Right cardiac atrium (tissue), 1 donor: ENCODE measurements around the gene SLC30A7.

- PRO-cap = no peak
These were observed 56.7 kb upstream of the PALMD start for GRCh38 chr1:99589239-99589651.

GRCh38 chr1:99638739-99639267 is 7.1 kb upstream of the PALMD start:
- PRO-cap = no peak

DNA sequence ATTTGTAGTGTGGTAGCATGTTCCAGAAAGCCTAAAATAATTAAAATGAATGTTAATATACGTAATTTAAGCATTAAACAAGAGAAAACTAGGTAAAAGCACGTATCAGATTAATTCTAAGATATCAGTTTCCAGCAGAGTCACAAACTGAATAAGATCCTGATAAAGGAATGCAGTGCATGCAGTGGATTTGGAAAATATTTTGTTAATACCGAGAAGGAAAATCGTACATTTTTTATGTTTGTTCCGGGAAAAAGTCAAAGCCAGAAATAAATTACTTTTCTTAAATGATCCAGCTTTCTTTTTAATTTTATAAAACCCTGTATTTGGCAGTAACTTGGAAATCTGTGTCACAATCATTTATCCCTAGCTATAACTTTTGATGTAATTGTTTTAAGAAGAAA is 904 bp downstream of the PALMD start:
- PRO-cap = no peak

DNA sequence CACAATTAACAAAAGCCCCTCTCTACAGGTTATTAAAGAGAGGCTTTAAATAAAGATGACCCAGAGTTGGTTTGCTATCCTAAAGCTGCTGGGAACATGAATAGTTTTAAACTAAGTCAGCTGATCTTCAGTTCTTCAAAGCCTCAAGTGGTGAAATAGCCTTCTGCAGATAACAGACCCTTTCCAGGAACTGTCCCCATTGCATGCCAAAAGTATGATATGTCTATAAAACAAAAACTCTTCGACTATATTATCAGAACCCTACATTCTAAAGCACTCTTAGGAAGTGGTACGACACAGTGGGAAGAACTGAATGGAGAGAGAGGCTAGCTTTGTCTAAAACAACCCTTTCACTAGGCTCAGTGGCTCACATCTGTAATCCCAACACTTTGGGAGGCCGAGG is 2.0 kb upstream of the FRRS1 start:
- PRO-cap = no peak

GRCh38 chr1:100037441-100037850 is 449 bp upstream of the MFSD14A start:
- PRO-cap = no peak

DNA sequence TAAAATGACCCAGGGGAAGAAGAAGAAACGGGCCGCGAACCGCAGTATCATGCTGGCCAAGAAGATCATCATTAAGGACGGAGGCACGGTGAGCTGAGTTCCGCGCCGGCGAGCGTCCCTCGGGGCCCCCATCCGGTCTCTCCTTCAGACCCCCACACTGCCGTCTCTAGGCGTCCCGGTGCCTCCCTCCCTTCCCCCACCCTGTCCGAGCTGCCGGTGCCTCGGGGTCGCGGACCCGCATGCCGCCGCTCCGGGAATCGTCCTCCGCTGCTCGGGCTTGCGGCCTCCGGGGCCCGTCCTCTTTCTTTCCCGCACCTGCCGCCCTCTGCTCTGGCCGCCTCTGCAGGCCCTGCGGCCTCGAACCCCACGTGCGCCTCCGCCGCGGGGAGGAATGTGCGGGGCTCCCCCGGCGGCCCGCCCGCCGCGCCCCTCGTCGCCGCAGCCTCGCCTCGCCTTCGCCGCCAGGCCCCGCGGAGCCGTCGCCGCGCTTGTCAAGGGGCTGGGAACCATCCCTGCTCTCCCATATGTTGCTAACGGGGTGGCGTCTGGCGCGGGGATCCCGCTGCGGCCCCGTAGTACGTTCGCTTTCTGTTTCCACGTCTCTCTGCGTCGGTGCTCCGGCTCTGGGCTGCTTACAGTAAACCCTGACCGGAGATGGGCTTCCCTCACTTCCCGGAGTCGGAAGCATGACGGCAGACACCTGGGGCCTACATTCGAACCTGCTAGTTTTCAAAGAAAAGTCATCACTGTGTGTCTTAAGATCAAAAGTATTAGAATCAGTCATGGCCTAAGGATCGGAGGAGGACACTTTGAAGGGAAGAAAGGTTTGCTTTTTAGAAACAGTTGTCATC is 559 bp downstream of the MFSD14A start:
- PRO-cap = bidirectional peak, plus-strand start at position 668 of the sequence, minus-strand start at position 606 of the sequence

DNA sequence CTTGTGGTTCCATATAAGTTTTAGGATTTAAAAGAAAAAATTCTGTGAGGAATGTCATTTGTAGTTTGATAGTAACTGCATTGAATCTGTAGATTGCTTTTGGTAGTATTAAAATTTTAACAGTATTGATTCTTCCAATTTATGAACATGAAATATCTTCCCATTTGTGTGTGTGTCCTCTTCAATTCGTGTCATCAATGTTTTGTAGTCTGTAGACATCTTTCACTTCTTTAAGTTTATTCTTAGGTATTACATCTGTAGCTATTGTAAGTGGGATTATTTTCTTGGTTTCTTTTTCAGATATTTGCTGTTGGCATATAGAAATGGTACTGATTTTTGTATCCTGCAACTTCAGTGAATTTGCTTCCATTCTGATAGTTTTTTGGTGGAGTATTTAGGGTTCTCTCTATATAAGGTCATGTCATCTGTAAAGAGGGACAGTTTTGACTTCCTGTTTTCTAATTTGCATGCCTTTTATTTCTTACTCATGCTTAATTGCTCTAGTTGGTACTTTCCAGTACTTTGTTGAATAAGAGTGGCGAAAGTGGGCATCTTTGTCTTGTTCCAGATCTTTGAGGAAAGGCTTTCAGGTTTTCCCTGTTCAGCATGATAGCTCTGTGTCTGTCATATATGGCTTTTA is 8.8 kb downstream of the MFSD14A start:
- PRO-cap = no peak

DNA sequence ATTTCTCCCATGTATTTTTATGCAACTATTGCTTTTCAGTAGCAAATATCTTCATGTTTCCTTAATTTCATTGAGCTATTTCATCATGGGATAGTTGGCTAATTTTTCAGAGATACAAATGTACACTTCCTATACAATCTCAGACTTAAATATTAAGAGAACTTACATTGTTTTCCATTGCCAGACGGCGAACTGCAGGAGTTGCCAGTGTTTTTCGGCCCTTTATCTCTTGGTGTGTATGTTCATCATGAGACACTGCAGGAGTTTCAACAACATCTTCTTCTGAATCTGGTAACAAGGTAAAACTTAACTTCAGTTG is 31.2 kb downstream of the DBT start:
- PRO-cap = no peak

DNA sequence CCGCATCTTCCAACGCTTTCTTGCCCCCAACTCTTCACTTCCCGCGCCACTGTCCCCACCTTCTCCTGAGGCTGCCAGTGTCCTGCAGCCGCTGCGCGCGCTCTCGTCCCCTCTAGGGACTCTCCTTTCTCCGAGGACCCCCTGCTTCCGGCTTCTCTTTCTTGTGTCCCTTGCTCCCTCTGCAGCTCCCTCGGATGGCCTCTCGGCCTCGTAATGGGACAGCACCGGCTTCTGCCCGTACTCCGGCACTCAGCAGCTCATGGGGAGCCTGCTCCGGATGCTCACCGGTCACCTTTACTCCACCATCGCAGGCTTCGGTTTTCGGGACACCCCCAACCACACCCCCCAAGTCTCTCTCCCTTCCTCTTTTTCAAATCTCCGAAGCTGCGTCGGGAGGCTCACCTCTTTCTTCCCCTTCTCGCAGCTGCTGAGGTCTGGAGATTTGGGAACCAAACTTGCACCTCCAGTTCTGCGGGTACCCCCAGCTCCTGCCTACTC is 763 bp downstream of the CDC14A start:
- PRO-cap = no peak

GRCh38 chr1:100353838-100354541 is 1.7 kb downstream of the CDC14A start:
- PRO-cap = no peak

GRCh38 chr1:100400394-100401081 is 48.2 kb downstream of the CDC14A start:
- PRO-cap = unidirectional peak, minus-strand start at chr1:100400465

DNA sequence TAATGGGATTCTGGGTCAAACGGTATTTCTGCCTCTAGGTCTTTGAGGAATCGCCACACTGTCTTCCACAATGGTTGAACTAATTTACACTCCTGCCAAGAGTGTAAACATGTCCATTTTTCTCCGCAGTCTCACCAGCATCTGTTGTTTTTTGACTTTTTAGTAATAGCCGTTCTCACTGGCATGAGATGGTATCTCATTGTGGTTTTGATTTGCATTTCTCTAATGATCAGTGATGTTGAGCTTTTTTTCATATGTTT is 53.5 kb downstream of the CDC14A start:
- PRO-cap = no peak

DNA sequence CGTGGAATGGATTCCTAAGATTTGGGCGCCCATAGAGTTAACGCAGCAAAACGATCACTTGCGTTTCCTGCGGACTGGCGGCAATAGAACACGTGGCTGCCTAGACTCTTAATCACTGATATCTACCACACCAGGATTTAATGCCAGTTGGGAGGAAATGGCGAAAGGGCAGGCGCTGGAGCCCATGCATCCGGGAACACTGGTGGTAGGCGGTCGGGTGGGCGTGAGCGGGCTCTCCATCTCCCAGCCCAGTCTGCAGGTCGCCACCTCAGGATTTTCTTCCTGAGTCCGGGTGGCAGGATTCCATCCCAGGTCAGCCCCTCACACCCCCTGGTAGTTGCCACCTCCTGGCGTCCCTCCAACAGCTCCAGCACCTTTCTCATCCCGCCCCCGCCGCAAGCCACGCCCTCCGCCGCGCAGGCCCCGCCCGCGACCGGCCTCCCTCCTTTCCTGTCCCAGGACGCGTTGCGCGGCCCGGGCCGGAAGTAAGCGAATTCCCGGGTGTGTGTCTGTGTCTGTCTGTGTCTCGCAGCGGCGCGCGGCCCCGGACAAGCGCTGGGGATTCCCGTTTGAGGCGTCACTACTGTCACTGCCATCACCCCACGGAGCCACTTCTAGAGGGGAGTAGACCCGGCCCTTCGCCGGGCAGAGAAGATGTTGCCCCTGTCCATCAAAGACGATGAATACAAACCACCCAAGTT is at the start of gene SLC30A7:
SLC30A7 (plus strand) TSS at position 482 of the 701 bp plus-strand sequence.
- PRO-cap = bidirectional peak, plus-strand start at position 522 of the sequence, minus-strand start at position 201 of the sequence

DNA sequence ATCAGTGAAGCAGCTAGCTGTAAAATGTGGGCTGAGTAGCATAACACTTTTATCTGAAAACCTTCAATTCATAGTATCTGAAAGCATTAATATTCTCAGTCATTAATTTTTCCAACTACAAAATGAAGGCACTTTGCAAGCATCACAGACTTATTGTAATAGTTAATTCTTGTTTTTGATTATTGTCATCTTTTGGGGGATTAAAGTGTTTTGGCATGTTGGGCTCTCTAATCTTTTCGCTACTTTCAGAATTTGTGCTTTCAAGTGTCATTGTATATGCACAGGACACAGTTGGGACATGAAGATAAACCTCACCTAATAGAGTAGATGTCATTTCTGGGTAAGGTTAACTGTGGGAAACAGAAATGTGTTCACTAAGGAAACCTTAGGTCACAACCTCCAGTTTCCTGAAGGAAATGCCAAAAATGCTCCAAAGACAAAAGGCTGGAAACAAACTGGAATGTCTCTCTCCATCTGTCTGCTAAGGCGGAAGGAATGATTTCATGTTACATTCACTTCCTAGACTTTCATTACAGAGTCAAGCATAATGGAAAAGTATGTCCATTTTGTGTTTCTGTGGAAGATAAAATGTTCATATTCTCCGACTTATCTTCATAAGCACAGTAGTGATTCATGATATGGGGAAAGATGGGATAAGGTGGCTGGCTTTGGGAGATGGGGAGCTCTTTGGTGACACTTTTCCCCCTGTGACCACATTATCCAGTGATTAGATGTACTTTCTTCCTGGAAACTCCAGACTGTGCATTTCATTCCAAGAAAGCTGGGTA is 5.5 kb downstream of the S1PR1 start:
- PRO-cap = no peak

DNA sequence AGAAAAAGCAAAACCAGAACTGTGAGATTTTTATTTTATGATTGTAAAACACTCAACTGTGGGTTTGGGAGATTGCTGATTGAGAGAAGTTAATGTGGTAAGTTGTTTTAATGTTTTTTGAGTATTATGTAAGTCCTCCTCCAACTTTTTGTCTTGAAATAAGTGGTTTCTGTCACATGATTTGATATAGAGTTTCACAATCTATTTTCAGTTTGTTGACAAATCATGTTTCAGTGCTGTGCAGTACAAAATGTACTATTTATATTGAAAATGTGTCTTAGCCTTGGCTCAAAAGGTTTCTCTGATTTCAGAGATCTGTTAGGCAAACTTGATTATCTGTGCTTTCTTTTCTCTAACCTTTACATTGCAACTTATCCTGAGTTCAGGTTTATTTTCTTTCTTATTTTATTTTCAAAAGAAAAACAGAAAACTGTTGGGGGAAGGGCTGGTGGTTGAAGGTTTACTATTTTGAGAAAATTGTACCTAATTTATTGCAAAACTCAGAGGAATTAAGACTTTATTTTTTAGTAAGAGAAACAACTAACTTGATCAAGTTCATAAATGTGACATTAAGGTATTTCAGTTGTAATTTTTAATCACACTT is 9.3 kb upstream of the AMY2B start:
- PRO-cap = no peak

DNA sequence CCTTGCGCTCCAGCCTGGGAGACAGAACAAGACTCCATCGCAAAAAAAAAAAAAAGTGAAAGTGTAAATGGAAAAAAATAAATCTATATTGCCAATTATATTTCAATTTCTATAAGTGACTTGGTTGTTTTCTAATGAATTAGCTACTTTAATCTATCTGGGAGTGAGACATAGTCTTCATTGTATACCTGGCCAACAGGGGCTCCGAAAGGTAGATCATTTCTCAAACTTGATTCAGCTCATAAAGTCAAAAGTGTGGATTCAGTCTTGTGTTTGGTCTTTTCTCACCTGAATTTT is 165.8 kb downstream of the NTNG1 start:
- PRO-cap = no peak

DNA sequence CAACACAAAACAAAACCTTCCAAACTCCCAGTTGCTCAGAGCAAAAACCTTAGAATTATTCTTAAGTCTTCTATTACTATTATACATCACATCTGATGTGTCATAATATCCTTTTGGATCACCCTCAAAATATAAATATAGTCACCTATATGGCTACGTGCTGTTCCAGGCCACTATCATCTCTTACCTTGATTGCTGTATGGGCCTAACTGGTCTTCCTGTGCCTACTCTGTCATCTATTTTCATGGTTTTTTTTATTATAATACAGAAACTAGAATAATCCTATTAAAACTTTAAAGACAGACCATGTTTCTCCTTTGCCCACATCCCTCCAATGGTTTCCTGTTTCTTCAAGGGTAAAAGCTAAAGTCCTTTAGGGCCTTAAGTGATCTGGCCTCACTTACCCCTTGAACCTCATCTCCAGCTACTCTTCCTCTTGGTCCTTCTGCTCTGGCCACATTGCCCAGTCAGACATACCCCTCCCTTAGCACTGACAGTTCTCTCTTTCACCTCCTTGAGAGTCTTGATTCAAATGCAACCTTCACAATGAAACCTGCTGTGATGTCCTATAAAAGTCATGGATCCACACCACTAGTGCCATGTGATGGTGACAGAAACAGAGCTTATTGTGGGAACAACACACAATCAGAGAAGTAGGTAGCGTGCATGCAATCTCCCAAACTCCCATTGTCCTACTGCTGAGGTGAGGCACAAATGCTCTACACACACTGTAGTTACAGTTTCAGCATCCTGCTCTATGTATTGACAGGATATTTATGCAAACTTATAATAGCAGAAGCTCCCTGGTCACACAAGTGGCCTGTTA is 379.7 kb downstream of the VAV3 start:
- PRO-cap = no peak

DNA sequence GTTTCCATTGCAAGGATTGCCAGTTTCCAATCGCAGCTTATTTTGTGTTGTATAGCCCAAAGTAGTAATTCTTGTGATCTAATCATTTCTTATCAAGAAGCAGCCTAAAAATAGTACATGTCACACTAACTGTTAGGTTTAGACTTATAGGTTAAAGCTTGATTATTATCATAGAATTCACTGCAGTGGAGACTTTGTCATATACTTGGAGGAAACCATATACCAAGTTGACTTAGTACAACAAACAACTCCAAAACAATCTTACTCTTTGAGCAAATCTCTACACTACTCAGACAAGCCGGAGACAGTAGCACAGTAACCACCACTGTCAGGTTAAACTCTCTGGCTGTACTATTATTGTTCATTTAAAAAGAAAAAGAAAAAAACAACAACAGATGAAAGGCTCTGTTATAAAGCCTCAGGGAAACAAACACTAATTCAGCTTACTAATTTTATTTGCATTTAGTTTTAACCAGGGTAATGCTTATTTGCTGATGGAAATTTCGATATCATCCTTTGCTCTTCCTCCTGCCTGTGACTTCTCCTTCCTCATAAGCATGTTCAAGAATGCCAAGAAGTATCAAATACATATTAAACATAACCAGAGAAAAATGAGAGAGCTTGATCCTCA is 226.3 kb downstream of the VAV3 start:
- PRO-cap = no peak

- PRO-cap = no peak
These were observed 28.1 kb downstream of the VAV3 start for GRCh38 chr1:107936827-107937290.

DNA sequence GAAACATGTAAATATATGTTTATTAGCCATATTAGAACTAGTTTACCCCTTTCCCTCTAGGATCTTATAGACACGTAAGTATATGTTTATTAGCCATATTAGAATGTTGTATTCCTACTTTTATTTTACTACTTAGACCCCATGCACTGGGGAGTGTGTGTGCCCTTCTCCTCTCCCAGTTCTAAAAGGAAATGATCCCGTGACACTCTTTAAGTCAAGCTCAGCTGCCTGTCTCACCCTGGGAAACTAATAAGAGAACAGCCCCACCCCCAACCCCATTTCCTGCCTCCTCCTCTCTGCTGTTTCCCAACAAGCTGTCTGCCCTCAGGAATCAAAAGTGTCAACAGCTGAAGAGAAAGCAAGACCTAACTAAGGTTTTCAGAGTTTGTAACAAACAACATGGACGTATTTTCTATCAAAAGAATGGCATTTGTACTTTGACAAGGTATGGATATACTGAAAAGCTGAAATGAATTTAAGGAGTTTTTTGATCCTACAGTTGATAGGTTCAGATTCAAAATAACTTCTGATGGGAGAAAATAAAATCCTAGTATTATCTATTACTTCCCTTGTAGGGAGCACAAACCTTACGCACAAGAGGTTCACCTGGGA is 92.6 kb upstream of the VAV3 start:
- PRO-cap = unidirectional peak, minus-strand start at position 183 of the sequence